Heart right ventricle (tissue), 2 donors: Measurements from ENCODE around the gene CEL.

DNA sequence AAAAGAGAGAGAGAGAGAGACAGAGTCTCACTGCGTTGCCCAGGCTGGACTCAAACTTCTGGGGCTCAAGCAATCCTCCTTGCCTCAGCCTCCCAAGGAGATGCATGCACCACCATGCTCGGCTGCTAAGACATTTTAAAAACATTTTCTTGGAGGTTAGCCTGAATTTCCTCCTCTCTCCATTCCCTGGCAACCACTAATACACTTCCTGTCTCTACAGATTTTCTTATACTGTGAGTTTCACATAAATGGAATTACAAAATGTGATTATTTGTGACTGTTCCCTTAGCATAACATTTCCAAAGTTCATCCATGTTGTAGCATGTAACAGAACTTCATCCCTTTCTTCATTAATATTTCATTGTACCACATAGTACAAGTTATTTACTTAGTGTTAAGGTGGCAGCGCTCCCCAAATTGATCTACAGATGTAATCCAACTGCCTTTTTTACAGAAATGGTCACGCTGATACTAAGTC is 82.3 kb downstream of the SETX start:
- PRO-cap, 2 experiments, result no peak in any of the 2 experiments

- PRO-cap, 2 experiments, result no peak in any of the 2 experiments
Observed at GRCh38 chr9:132342399-132342913, 12.3 kb downstream of the SETX start.

GRCh38 chr9:132639206-132639948 is 30.4 kb downstream of the DDX31 start:
- PRO-cap, 2 experiments, result no peak in any of the 2 experiments

GRCh38 chr9:132679289-132679742 is 9.1 kb downstream of the GTF3C4 start:
- PRO-cap, 2 experiments, result no peak in any of the 2 experiments

DNA sequence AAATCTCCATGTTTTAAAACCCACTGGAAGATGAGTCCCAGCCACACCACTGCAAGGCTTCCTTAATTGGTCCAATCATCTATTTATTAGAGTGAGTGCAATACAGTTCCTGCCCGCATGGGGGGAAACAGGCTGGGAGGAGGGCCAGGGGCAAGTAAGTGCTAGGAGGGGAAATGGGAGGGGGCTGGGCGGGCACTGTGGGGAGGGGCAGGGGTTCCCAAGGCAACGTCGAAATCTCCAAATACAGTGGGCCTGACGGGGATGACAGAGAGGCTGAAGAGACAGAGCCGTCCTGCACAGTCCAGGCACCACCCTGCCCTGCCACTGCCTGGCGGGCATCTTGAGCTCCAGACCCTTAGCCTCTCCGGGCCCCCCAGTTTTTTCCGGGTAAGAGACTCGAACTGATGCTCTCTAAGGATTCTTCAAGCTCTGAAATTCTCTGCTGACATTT is 98.7 kb downstream of the GTF3C4 start:
- PRO-cap, 2 experiments, result peak in 2 of 2 experiments; most common plus-strand start position 246 of the sequence (in 2)

DNA sequence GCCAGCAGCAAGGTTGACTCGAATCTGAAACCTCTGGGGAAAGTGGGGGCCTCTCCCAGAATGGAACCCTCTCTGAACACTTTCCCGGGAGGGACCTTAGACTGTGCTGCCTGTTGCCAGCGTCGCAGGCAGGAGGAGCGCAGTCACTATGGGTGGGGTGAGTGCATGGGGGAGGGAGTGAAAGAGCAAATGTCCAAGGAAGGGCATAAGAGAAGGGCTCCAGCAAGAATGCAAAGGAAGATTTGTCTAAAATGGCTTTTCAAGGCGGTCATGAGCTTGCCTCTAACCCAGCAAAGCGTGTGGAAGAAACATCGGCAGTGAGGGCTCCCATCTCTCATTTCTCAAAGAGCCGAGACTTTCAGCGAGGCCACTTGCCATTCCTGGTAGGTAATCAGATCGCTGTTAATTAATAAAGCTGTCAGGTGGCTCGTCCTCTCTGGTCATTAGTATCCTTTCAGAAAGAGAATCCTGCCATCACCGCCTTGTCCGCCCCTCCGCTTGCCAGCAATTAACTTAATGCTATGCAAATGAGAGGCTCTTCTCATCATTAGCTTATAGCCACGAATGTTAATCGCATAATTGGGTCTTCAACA is 99.2 kb downstream of the GTF3C4 start:
- PRO-cap, 2 experiments, result no peak in any of the 2 experiments

DNA sequence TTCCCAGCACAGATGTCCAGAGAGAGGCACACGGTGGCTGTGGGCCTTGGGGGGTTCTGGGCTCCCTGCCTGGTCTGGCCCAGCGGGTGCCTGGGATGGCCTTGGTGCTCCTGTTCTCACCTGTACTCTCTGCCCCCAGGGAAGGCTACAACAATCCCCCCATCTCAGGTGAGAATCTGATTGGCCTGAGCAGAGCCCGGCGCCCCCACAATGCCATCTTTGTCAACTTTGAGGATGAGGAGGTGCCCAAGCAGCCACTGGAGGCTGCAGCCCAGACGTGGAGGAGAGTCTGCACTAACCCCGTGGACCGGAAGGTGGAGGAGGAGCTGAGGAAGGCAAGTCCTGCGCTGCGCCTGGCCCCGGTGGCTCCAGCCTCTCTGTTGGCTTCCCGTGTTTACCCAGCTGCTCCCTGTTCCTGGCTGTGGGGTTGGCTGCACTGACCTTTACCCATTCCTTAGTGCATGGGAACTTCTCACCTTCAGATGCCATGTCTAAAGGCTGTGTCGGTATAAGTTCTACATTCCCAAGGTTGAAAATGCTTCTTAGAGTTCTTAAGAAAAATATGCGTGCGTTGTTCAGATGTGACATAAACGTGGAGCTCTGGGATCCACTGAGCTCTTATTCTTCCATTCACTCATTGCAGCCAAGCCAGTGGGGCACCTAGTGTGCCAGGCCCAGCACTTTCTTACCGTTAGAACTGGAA is 11.0 kb upstream of the CEL start:
- PRO-cap, 2 experiments, result no peak in any of the 2 experiments

DNA sequence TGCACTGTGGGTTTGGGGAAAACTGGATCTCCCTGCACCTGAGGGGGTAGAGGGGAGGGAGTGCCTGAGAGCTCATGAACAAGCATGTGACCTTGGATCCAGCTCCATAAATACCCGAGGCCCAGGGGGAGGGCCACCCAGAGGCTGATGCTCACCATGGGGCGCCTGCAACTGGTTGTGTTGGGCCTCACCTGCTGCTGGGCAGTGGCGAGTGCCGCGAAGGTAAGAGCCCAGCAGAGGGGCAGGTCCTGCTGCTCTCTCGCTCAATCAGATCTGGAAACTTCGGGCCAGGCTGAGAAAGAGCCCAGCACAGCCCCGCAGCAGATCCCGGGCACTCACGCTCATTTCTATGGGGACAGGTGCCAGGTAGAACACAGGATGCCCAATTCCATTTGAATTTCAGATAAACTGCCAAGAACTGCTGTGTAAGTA is at the start of gene CEL:
CEL (plus strand) TSS at position 135 of the 432 bp plus-strand sequence.
- PRO-cap, 2 experiments, result no peak in any of the 2 experiments

DNA sequence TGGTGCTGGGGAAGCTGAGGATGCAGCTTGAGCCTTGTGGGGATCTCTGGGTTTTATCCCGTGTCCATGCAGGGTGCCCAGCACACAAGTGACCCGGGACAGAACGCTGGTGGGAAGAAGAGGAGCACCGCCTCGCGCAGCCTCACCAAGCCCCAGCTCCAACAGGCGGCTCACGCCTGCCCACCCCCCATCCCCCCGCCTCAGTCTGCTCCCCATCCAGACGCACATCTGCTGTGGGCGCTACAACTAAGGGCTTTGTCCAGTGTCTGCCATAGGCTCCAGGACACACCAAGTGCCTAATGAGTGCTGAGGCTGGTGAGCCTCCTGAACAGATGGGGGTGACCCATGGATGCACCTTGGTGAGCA is 13.7 kb downstream of the RALGDS start:
- PRO-cap, 2 experiments, result no peak in any of the 2 experiments

- PRO-cap, 2 experiments, result no peak in any of the 2 experiments
Observed at GRCh38 chr9:133109304-133109518, 11.8 kb downstream of the RALGDS start.

GRCh38 chr9:133118798-133119558 is 2.1 kb downstream of the RALGDS start:
- PRO-cap, 2 experiments, result peak in 2 of 2 experiments; most common plus-strand start chr9:133119432 (in 2); most common minus-strand start chr9:133119221 (in 1)

GRCh38 chr9:133143916-133144911 is 19.5 kb downstream of the GBGT1 start:
- PRO-cap, 2 experiments, result no peak in any of the 2 experiments

DNA sequence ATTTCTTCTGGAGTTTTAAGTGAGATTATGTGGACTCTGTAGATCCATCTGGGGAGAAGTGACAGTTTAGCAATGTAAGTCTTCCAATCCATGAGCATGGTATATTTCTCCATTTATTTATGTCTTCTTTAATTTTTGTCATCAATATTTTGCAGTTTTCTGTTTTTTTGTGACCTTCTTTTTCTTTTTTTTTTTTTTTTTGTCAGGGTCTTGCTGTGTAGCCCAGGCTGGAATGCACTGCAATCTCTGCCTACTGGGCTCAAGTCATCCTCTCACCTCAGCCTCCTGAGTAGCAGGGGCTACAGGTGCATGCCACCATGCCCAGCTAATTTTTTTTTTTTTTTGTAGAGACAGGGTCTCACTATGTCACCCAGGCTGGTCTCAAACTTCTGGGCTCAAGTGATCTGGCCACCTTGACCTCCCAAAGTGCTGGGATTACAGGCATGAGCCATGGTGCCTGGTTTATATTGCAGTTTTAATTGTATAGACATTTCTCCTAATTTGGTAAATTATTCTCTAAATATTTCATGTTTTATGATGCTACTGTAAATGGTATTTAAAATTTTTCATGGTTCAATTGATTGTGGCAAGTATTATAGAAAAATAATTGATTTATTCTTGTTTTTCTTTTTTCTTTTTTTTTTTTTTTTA is 58.0 kb upstream of the OBP2B start:
- PRO-cap, 2 experiments, result no peak in any of the 2 experiments

DNA sequence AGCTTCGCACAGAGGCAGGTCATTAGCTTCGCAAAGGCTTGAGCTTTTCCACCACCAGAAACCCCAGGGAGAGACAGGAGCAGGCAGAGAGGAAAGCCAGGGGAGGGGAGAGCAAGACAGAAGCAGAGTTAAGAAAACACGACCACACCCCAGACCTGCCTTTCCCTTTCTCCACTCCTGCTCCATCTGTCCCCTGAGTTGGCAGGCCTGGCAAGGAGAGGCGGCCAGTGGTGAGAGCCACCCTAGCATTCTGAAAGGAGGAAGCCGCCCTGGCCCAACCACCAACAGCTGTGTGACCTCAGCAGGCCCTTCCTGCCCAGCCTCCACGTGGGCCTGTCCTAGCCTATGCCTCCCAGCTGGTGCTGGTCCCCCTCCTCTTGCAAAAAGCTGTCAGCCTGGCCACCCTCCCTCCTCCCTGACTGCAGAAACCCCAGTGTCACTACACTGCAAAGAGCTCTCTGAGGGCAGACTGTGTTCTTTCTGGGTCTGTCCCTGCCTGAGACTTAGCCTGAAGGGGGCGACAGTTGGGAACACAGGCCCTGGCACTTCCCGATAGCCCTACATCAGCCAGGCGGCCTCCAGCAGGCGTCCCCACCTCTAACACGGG is 5.8 kb upstream of the SURF6 start:
- PRO-cap, 2 experiments, result peak in 2 of 2 experiments; most common minus-strand start position 252 of the sequence (in 2)

DNA sequence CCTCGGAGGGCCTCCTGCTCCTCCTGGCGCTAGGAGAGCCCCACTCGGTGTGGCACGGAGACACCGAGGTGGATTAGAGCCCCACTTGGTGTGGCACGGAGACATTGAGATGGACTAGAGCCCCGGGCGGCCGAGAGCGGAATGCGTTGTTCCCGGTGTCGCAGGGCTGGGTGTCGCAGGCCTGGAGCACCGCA is 200 bp downstream of the RPL7A start:
- PRO-cap, 2 experiments, result no peak in any of the 2 experiments

- PRO-cap, 2 experiments, result no peak in any of the 2 experiments
Observed at GRCh38 chr9:133349890-133350687, 2.1 kb downstream of the RPL7A start.

- PRO-cap, 2 experiments, result no peak in any of the 2 experiments
Observed at GRCh38 chr9:133356781-133357094, 388 bp downstream of the SURF2 start.

DNA sequence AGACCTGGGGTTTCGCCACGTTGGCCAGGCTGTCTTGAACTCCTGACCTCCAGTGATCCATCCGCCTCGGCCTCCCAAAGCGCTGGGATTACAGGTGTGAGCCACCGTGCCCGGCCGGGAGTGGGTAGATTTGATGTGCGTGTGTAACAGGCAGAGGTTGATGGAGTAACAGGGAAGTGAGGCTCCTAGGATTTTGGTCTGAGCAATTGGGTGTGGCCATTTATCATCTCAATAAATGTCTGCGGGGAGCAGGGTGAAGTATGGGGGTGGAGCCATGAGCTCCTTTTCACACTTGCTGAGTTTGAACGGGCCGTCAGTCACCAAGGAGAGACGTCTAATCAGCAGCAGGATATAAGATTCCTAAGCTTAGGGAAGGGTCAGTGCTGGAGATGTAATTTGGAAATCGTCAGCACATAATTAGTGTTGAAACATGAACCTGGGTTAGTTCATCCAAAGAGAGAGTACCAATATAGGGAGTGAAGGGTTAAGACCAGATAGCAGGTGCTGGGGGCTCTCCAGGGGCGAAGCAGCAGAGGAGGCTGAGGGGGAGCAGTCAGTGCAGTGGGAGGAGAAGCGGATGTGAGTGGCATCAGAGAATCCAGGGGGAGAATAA is 1.3 kb upstream of the REXO4 start:
- PRO-cap, 2 experiments, result no peak in any of the 2 experiments

GRCh38 chr9:133568001-133568372 is 33.5 kb downstream of the ADAMTSL2 start:
- PRO-cap, 2 experiments, result no peak in any of the 2 experiments

GRCh38 chr9:133581291-133582434 is 27.5 kb downstream of the FAM163B start:
- PRO-cap, 2 experiments, result no peak in any of the 2 experiments